GM12892 (cell line): ENCODE measurements around a stretch of chr2.

DNA sequence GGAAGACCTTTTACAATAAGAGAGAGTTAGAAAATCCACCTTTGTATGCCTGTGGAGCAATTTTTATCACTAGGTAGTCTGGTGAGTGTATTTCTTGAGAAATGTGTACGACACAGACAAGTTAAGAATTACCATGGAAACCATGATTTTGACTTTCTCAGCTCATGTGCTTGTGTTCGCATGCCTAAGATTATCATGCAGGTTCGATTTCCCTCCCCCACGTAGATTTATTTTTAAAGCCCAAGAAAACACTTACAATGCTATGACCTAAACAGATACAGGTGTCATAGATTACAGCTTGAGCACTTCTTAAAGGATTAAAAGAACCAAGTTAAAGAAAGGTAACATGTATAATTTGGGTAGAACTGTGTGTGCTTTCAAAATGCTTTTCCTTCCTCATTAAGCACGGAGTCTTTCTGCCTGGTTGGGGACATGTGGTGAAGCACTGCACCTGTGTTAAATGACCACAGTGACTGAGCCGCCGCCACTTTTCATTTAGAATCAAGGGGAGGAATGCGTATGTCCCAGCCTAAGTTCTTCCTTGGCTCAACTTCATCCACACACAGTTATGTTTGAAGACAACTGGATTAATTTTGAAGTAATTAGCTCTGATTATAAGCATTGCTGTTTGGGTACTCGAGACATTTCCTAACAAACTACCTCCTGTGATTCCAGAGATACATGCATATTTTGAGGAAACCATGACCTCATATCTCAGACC is 16.5 kb downstream of the SERTAD2 start:
- RRBS: no CpG with 5 or more reads among the region's 9 CpGs

DNA sequence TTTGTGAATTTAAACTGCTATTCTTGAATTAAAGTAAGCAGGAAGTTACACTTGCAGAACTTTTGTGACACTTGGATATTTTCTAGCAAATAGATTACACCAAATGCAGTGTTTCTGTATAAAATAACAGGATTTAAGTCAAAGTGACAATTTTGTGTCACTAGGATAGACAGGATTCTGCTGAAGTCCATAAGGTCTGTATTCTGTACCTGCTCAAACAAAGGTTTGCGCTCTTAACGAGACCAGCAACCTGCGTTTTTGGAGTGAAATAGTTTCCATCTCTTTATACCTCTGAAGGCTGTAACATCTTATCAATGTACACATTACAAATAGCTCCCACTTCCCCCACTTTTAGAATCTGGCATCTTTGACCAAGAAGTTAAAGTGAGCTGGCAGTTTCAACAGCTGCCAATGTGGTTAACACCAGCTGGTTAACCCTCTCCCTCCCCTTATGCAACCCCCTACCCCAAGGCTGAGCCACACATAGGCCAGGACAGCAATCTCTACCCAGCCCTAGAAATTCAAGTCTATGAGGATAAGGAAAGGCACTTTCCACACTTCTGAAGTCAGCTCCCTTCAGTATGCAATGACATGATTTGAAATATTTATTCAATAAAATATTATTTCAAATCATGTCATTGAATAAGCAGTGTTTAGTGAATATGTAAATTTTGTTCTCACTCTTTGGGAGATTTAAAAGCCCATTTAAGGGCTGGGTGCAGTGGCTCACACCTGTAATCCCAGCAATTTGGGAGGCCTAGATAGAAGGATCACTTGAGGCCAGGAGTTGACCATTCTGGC is 2.2 kb upstream of the SERTAD2 start:
- RRBS: no CpG with 5 or more reads among the region's 3 CpGs

DNA sequence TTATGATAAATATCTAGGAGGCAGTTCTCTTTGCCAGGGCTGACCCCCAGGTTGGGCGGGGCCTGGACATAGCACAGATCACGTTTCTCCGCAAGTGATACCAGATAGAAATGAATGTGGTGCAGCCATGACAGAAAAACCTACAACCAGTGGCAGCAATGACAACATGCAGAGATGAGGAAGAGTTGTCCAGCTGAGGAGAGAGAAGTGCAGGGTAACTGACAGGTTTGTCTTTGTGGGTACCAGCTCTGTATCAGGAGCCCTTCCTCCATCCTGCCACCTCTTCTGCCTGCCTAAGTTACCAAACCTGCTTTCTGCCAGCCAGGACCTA is 116.0 kb upstream of the SERTAD2 start:
- RRBS: no CpG with 5 or more reads among the region's 3 CpGs

GRCh38 chr2:64859185-64859573 is 130.0 kb upstream of the SLC1A4 start:
- RRBS: 17% methylated on average over 1 of the region's 14 CpGs

GRCh38 chr2:64862602-64863049 is 126.6 kb upstream of the SLC1A4 start:
- RRBS: no CpG with 5 or more reads among the region's 1 CpG

DNA sequence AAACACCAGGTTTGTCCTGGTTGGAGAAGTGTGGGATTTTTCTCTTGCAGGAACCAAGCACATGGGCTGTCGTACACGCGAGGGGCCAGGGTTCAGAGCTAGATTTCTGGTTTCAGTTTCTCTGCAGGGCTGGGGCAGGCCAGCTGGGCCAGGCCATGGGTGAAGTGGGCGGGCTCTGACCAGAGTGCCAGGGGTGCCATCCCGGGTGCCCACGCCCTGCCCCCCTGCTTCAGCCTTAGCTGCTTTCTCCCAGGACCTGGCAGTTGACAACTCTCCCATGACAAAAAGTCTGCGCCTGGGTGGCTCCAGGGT is 51.3 kb upstream of the SLC1A4 start:
- RRBS: no CpG with 5 or more reads among the region's 7 CpGs

GRCh38 chr2:64987170-64988070 is 1.8 kb upstream of the SLC1A4 start:
- RRBS: no CpG with 5 or more reads among the region's 7 CpGs

DNA sequence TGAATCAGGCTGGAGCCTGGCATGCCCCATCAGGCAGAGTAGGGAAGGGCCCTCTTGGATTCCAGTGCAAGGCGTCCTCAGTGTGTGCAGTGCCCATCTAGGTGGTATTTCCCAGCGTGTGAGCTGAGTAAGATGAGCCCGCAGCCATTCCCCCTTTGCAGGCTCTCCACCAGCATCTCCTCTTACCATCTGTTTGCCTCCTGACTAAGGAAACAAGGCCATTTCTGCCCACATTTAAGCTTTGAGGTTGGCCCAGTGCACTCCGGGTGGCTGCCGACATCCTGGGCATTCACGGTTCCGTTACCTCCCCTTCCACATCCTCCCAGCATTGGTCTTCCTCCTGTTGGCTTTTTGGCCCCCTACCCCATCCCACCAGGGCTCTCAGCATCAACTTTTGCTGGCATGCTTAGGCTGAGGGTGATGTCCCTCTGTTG is 11.7 kb downstream of the CEP68 start:
- RRBS: no CpG with 5 or more reads among the region's 7 CpGs

DNA sequence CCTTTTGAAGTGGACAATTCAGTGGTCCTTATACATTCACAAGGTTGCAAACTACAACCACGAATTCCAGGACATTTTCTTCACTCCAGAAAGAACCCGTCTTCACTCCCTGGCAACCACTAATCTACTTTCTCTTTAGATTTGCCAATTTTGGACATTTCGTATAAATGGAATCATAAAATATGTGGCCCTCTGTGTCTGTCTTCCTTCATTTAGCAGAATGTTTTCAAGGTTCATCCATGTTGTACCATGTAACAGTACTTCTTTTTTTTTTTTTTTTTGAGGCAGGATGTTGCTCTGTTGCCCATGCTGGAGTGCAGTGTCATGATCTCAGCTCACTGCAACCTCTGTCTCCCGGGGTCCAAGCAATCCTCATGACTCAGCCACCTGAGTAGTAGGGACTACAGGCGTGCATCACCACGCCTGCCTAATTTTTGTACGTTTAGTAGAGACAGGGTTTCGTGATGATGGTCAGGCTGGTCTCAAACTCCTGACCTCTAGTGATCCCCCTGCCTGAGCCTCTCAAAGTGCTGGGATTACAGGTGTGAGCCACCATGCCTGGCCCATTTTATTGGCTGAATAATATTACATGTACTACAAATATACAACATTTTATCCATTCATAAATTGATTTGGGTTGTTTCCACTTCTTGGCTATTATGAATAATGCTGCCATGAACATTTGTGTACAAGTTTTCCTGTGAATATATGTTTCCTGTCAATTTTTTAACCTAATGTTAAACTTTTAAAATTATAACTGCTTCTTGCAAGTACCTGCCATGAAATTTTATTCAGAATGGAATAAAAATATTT is 31.1 kb downstream of the RAB1A start:
- RRBS: no CpG with 5 or more reads among the region's 8 CpGs

DNA sequence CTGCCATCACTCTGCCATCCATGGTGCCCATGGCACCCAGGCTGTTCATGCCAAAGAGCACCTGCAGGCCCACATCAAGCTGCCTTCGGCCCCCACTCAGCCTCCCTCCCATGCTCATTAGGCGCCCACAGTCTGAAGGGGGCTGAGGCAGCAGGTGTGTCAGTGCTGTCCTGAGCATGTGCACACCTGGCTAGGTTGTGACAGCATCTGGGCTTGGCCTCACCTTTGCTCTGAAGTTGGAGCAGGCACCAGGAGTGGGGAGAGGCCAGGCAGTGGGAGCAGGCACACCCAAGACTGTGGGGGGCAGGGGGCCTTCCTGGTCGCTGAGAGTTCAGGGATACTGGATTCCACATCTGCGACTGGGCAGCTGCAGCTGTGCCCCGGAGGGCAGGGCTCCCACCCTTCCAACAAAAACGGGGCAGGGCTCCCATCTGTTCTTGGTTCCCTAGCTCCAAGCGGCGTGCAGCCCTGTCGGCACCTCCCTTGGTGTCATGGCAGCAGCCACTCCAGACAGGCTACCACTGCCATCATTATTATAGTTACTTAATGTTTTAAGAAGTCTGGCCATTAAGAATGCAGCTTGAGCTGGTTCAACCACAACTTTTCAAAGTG is 47.8 kb upstream of the RAB1A start:
- RRBS: no CpG with 5 or more reads among the region's 9 CpGs

DNA sequence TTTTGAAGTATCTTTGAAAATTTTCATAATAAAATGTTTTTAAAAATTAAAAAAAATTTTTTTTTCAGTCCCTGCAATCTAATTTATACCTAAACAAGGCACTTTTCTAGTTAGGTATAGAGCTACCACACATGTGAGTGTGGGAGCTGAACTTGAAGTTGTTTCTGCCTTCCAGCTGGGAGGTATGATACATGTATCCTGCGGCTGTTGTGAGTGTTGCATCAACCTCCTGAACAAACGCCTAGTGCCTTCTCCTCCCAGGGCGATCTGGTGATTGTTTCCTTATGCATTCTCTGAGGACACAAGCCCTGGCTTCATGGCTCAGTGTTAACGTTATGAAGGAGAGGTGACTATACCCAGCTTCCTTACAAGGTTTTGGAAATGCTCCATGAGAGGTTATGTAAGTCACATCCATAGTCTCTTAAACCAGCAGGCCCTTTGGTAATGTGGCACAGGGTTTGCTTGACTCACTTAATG is 64.9 kb downstream of the SPRED2 start:
- RRBS: no CpG with 5 or more reads among the region's 4 CpGs

GRCh38 chr2:65375884-65376337 is 56.5 kb downstream of the SPRED2 start:
- RRBS: no CpG with 5 or more reads among the region's 4 CpGs

DNA sequence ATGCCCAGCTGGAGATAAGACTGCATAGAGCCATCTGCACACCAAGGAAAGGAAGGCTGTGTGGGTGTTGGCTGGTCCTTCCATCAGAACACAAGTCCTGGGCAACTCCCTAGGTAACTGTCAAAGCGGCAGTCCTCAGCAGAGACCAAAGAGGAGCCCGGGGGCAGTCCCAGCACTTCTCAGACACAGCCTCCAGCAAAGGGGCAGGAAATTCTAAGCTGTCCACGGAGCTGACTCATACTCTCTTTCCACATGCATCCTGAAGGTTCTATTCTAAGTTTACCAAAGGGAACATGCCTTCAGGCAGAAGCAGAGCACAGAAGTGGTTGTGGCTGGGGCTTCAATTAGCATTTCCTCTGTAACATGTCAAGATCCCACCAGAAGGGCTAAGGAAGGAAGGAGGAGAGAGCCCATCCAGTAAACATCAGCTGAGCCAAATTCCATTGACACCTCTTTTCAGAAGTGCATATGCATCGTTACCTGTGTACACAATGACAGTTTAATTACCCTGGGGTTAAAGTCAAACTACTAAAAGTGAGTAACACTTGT is 54.7 kb downstream of the SPRED2 start:
- RRBS: no CpG with 5 or more reads among the region's 4 CpGs

DNA sequence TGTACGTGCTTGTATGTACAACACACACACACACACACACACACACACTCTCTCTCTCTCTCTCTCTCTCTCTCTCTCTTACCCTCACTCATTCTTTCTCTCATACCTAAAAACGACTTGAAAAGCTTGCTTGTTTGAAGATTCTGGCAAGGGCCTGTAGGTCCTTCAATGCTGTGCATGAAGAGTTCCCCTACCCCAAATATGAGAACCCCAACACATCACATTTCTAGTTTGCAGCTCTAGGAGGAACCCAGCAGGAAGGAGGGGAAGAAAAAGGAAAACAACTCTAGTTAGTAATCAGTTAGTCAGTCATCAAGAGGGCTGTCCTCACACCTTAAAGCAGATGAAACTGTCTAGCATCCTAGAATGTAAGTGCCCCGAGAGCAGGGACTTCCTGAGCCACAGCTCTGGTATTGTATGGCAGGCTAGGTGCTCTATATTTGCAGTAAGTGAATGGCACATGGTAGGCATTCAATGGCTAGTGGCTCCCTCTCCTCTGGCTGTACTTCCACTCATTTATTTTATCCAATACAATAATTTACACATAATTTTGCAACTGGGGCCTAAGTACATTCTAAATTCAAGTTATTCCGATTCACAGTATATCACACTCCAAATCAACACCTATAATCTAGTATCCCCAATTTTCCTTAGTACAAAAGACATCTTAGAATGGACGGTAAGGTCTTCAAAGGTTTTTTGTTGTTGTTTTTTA is 10.2 kb downstream of the SPRED2 start:
- RRBS: no CpG with 5 or more reads among the region's 5 CpGs

- RRBS: no CpG with 5 or more reads among the region's 7 CpGs
These were observed 312 bp upstream of the MEIS1 start for GRCh38 chr2:66434735-66434890.

- RRBS: no CpG with 5 or more reads among the region's 7 CpGs
These were observed 12.0 kb downstream of the MEIS1 start for GRCh38 chr2:66446954-66447262.

- RRBS: no CpG with 5 or more reads among the region's 6 CpGs
These were observed 21.3 kb downstream of the MEIS1 start for GRCh38 chr2:66456081-66456860.

DNA sequence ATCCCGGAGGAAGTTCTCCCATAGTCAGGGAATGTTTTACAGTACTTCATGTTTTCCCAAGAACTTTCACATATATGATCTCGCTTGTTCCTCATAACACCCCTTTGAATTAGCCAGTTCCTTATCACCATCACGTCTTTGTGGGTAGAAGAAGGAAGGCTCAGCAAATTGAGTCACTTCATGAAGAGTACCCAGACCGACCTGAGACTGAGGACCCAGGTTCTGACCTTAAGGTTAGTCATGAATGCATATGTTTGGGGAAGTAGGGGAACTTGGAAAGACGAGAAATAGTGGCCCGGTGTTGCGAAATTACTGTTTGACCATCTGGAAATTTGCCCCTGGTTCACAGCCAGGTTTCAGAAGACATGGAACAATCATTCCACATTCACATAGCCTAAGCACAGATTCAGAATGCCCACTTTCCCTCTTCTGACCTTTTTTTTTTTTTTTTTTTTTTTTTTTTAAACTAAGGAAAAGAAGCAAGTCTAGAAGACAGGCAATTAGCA is 59.8 kb downstream of the MEIS1 start:
- RRBS: no CpG with 5 or more reads among the region's 7 CpGs

DNA sequence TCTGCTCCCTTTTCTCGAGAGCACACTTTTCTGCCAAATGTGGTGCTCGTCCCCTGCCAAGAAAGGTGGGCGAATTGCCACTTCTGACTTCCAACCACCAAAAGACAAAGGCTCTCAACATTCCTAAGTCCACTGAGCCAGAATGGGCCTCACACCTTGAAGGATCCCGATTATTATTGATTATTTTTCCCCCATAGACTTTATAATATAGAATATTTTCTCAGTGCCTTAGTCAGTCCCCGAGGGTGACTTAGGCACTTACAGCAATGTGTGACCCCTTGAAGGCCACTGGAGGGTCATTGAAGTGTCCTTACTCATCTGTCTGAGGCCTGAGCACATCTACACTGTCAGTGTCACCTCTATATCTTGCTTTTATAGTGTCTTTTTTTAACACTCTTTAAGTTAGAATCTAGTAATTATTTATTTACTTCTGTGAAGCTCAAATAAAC is 98.2 kb downstream of the MEIS1 start:
- RRBS: no CpG with 5 or more reads among the region's 5 CpGs

- RRBS: no CpG with 5 or more reads among the region's 7 CpGs
These were observed 261.5 kb downstream of the MEIS1 start for GRCh38 chr2:66696317-66696863.